ENCODE data around the genes YWHAB, WFDC5 and NCOA5.

DNA sequence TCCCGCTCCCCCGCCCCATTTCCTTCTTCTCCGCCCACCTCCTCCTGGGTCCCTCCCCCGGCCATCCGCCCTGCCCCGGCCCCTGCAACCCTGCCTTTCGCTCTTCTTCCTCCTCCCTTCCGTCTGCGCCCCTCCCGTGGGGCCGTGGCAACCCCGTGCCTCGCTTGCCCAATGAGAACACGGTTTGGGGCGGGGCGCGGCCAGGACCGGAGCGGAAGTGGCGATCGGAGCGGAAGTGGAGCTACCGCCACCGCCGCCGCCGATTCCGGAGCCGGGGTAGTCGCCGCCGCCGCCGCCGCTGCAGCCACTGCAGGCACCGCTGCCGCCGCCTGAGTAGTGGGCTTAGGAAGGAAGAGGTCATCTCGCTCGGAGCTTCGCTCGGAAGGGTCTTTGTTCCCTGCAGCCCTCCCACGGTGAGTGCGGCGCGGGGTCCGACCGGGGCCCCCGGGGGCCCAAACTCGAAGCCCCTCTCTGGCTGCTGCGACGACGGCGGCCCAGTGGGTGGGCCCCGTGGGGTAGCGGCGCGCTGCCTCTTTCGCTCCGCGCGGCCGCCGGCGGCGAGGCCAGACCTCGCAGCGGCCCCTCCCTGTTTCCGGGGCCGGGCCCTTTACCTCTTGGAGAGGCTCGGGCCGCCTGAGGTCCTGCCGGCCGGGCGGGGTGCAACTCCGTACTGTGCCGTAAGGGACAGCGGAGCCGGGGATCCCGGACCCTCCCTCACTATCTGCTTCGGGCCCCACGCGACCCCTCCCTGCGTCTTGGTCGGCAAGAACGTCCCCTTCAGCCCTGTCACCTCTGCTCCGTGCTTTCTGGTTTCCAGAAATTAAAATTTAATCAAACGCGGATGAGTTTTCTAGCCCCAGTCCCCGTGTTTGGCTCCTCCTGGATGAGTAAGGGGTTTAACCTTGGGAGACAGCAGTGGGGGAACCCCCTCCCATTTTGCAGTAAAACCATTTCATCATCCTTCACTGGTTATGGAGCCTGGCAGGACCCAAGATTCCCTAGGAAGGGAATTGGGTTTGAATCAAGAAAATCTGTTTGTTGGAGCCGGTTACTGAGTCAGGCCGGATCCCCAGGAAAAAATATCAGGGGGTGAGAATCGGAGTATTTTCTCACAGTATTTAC lies at the start of gene YWHAB:
Gene YWHAB, plus strand, starts transcription at position 232 of the 1,122 bp plus-strand sequence.
- RRBS = under 1% methylated on average over 17 of the region's 93 CpGs

- RRBS = no CpG with 5 or more reads among the region's 8 CpGs
Observed at GRCh38 chr20:45114945-45115633, at the start of gene WFDC5. Gene WFDC5, minus strand, starts transcription at chr20:45115174.

- RRBS = no CpG with 5 or more reads among the region's 3 CpGs
Observed at GRCh38 chr20:45154583-45155112, 20.1 kb upstream of the PI3 start.

- RRBS = no CpG with 5 or more reads among the region's 11 CpGs
Observed at GRCh38 chr20:45230563-45231056, 9.4 kb downstream of the SEMG2 start.

GRCh38 chr20:45338550-45338842 lies 9.7 kb downstream of the SDC4 start:
- RRBS = no CpG with 5 or more reads among the region's 7 CpGs

- RRBS = no CpG with 5 or more reads among the region's 11 CpGs
Observed at GRCh38 chr20:45408435-45408674, 266 bp downstream of the DBNDD2 start.

- RRBS = no CpG with 5 or more reads among the region's 3 CpGs
Observed at GRCh38 chr20:45426504-45426997, 10.6 kb downstream of the PIGT start.

DNA sequence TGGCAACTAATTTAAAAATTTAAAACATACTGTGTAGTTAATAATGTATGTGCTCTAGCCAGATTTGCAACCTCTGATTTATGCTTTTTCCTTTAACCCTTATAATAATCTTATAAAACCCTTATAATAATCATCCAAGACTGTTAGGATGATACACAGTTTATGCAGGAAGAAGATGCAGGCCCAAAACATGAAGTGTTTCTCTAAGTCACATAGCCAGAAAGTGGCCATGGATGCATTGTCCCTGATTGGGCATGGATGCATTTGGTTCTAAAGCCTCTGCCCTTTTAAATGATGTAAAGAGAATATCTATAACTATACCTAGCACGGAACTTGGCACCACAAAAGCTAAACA lies 2.1 kb upstream of the WFDC2 start:
- RRBS = no CpG with 5 or more reads among the region's 1 CpG

- RRBS = no CpG with 5 or more reads among the region's 11 CpGs
Observed at GRCh38 chr20:45764852-45765870, 26.5 kb downstream of the WFDC3 start.

DNA sequence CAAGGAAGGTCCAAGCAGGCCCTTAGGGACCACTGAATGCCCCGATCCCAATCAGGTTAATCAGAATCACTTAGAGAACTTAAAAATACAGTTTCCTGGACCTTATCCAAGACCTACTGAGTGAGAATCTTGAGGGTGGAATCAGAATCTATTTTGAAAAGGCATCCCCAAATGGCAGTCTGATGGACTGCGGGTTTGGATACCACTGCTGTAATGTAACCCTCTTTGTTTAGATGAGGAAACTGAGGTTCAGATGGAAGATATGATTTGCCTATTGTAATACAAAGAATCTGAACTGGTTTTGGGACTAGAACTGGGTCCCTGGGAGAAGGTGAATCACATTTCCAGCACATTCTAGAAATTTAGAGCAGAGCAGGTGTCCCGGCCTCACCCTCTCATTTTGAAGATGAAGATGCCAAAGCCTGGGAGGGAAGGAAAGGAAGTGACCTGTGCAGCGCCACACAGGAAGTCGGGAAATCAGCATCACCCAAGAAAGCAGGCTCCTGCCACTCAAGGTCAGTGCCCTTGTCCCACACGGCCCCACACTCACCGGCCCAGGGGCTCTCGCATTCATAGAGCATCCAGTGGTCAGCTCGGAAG lies 9.5 kb downstream of the SNX21 start:
- RRBS = no CpG with 5 or more reads among the region's 9 CpGs

DNA sequence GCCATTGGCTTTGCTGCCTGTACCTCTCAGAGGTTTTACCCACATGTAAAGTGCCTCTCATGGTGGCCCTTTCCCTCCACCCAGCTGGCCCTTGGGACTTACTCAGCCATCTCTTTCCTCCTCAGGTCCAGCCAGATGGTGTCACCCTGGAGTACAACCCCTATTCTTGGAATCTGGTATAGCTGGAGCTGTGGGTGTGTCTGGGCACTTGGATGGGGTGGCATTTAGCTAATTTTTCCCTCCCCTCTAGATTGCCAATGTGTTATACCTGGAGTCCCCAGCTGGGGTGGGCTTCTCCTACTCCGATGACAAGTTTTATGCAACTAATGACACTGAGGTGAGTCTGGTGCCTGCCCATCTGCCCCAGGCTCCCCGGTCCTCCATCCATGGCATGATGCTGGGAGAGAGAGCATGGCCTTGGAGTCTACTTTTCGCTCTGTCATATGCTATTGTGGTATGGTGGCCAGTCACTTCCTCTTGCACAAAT lies 1.1 kb downstream of the CTSA start:
- RRBS = no CpG with 5 or more reads among the region's 3 CpGs

DNA sequence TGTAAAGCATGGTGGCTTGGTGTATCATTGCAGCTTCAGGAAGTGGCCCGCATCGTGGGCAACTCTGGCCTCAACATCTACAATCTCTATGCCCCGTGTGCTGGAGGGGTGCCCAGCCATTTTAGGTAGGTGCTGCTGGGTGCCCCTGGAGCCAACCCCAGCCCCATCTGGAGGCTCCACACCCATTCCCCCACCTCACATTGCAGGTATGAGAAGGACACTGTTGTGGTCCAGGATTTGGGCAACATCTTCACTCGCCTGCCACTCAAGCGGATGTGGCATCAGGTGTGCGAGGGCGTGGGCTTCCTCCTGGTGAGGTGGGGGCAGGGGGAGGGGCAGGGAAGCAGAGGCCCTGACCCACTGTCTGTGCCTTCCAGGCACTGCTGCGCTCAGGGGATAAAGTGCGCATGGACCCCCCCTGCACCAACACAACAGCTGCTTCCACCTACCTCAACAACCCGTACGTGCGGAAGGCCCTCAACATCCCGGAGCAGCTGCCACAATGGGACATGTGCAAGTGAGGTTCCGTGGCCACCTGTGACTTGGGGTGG lies 3.6 kb downstream of the CTSA start:
- RRBS = no CpG with 5 or more reads among the region's 14 CpGs

DNA sequence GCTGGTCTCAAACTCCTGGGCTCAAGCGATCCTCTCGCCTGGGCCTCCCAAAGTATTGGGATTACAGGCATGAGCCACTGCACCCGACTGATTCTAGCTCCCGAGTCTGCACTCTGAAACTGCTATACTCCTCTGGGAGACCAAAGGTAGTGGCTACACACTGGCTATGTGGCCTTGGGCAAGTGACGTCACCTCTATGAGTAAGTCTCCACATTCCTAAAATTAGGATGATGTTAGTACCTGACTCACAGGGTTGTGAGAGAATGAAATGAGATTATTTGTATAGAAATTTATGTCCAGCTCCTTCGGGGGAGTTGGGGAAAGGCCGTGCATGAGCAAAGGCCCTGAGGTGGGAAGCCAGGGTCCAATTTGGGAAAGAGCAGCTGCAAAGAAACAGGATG lies 6.3 kb downstream of the PLTP start:
- RRBS = no CpG with 5 or more reads among the region's 7 CpGs

DNA sequence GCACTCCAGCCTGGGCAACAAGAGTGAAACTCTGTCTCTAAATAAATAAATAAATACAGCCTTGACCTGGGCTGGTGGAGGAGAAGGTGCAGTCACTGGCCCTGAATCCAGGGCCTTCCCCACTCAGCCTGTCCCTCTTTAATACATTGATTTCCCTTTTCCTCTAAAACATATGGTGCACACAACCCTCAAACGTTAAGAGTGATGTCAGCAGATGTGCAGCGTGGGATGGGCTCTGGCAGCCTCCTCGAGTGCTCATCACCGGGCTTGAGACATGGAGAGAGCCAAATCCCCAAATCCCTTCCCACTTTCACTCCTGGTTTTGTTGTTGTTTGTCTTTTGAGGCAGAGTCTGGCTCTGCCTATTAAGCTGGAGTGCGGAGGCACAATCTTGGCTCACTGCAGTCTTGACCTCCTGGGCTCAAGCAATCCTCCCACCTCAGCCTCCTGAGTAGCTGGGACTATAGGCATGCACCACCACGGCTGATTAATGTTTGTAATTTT lies 5.8 kb upstream of the PLTP start:
- RRBS = no CpG with 5 or more reads among the region's 6 CpGs

- RRBS = no CpG with 5 or more reads among the region's 14 CpGs
Observed at GRCh38 chr20:45950126-45950812, 15.8 kb downstream of the PCIF1 start.

- RRBS = no CpG with 5 or more reads among the region's 3 CpGs
Observed at GRCh38 chr20:45998255-45998680, 10.4 kb upstream of the MMP9 start.

DNA sequence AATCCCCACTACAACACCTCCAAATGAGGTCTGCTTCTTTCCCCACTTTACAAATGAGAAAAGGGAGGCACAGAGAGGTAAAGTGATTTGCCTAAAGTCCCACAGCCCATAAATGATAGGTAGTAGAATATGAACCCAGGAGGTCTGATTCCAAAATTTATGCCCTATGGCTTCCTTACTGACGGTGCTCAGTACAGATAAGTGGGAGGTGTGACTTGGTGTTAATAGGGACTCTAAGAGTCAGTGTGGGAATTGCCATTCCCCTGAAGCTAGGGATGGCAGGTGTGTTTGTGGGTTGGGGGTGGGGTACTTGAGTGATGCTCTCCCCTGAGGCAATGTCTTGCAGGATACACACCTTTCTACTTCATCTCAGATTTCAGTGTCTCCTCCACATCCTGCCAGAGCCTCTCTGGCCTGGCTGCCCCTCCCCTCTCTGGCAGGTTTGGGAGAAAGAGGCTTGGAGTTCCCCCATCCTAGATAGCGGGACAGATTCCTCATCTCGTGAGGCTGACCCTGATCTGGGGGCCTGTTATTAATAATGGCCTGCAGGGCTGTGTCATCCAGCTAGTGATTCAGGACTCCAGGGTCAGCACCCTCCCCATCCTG lies 4.0 kb upstream of the MMP9 start:
- RRBS = no CpG with 5 or more reads among the region's 3 CpGs

DNA sequence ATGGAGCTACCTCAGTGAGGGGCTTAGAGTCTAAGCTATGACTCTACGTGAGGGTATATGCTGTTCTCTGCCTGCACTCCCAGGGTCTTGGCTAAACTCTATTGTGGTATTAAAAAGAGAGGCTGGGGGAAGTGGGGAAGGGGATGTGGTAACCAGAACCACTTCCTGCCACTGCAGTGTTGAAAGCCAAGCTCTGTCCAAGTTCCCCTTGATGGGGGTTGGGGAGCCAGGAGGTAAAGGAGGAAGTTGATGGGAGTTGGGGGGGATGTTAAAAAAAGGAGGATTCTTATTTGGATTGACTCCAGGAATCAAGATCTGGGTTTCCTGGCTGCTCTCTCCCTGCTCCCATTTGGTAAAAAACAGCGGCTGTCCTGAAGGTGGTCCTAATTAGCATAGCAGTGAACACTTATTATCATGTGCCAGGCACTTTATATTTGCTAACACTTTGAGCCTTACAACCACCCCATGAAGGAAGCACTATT lies 3.5 kb upstream of the MMP9 start:
- RRBS = no CpG with 5 or more reads among the region's 2 CpGs

DNA sequence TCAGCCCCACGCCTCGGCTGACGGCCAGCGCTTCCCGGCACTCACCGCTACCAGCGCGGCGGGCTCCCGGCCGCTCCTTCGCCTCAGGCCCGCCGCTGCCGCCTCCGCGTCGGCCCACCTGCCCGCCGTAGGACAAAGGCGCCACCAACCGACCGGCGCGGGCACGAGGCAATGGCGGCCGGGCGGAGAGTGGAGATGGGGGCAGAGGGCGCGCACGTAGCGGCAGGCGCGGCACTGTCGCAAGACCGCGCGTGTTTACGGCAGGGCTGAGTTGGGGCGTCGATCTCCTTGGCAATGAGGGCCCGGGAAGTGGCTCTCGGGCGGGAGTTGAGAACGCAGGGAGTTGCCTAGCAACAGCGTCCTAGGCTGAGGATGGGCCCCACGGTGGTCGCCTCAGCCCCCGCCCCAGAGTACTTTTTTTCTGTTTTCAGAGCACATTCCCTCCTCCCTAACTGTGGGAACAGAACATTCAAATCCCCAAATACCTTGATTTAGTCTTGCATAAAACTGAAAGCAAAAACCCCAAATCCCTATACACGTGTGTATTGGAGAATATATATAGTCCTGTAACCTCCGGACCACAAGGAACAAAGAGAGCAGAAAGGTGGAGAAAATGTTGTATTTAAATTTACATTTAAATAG lies at the start of gene NCOA5:
Gene NCOA5, minus strand, starts transcription at position 191 of the 642 bp plus-strand sequence.
- RRBS = 1% methylated on average over 5 of the region's 52 CpGs

- RRBS = no CpG with 5 or more reads among the region's 5 CpGs
Observed at GRCh38 chr20:46214249-46214775, 94.0 kb downstream of the CDH22 start.

All from GM12892 (cell line).